ENCODE measurements around a stretch of chr18.

- PRO-cap, 2 experiments, result no peak in any of the 2 experiments
These were observed 36.9 kb downstream of the KCTD1 start for GRCh38 chr18:26511211-26512091.

GRCh38 chr18:28009426-28010022 lies 167.4 kb downstream of the CDH2 start:
- PRO-cap, 2 experiments, result no peak in any of the 2 experiments

- PRO-cap, 2 experiments, result no peak in any of the 2 experiments
These were observed 17.9 kb downstream of the CDH2 start for GRCh38 chr18:28158943-28159516.

DNA sequence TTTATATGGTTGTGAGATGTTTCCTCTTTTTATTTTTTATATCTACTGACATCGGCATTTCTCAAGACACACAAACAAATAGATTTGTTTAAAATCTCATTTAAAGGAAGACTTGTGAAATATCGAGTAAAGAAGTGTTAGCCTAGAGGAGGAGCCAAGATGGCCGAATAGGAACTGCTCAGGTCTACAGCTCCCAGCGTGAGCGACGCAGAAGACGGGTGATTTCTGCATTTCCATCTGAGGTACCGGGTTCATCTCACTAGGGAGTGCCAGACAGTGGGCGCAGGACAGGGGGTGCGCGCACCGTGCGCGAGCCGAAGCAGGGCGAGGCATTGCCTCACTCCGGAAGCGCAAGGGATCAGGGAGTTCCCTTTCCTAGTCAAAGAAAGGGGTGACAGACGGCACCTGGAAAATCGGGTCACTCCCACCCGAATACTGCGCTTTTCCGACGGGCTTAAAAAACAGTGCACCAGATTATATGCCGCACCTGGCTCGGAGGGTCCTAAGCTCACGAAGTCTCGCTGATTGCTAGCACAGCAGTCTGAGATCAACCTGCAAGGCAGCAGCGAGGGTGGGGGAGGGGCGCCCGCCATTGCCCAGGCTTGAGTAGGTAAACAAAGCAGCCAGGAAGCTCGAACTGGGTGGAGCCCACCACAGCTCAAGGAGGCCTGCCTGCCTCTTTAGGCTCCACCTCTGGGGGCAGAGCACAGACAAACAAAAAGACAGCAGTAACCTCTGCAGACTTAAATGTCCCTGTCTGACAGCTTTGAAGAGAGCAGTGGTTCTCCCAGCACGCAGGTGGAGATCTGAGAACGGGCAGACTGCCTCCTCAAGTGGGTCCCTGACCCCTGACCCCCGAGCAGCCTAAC lies 63.6 kb upstream of the CDH2 start:
- PRO-cap, 2 experiments, result no peak in any of the 2 experiments

DNA sequence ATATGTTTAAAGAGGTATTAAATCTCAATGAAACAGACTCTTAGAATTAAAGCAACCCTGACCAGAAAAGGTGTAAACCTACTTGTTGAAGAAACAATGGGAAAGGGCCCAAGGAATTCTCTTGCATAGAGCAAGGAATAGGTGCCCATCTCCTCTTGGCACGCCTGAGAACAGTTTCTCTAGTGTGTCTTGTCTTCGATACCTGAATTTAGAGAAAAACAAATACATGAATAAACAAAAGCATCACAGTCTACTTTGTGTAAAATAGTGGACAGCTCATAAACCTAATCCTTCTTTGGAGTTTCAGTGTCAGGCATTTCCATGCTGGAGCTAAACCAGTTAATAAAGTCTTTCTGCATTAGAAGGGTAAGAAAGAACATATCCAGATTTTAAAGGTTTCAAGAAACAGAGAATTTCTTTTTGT lies 13.1 kb downstream of the DSC3 start:
- PRO-cap, 2 experiments, result no peak in any of the 2 experiments

DNA sequence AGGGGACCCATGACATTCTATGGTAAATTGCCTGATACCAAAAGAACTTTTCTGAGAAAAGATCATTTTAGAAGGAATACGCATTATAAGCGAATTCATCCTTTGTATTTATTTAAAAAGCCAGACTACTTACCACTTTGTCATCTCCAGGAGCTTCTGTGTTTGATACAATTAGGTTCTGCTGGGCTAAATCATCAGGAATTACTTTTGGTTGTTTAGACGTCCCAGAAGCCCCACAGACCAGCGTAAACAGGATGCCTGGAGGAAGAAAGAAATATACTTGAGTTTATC lies 28.0 kb upstream of the DSC3 start:
- PRO-cap, 2 experiments, result no peak in any of the 2 experiments

DNA sequence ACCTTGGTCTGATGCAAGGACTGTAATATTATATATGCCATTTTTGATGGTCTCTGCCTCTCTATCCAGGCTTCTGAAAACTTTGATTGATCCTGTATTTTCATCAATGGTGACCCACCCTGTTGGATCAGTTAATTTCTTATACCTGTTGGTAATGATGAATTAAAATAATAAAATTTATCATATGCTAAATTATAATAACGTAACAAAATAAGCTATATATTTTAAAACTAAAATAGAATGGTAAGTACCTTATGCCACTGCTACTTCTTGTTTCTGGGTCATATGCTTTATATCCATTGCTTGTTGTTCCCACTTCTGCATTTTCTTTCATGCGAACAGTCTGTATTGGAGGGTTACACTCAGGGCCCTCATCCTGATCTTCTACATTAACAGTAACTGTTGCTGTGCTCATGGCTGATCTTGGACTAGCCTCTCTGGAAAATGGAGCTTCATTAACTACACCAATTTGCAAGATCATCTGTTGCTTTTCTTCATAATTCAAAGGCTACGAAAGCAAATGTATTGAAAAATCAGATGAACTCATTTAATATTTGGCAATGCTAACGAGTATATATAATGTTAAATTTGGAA lies 22.3 kb downstream of the DSC2 start:
- PRO-cap, 2 experiments, result no peak in any of the 2 experiments

- PRO-cap, 2 experiments, result no peak in any of the 2 experiments
These were observed 71.2 kb upstream of the DSC1 start for GRCh38 chr18:31233809-31234338.

DNA sequence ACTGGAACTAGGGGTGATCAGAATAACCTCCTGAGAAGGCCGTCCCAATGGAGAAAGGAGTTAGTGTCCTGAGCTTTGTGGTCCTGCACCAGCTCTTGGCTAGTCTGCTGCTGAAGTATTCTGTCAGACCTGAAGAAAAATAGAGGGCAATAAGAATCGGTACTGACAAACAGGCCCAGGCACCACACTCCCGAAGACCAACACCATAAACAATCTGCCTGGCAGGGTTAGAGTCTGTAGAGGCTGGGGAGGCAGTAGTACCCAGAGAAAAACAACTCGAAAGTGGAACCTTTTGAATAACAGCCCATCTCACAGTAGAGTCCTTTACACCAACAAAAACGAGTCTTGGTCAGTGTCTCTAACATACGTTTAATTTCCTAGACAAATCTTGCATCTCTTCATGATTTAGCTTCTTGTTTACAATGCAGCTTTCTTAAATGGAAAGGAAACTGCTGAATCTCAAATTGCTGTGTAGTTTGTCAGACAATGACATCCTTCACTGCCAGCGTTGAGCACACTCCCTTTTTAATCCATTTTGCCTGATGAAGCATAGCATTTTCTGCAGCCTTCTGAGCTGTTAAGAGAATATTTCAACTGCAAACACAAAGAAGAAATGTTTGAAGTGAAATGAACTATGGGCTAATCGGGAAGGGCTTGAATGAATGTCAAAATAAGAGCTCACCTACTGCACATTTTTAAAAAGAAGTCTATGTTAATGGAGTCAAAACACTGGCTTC lies 73.1 kb upstream of the DSG1 start:
- PRO-cap, 2 experiments, result no peak in any of the 2 experiments

DNA sequence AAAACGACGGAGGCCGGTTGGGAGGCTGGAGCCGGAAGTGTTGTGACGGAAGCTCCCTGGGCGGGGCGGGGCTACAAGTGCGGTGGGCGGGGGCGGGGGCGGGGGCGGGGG lies 142 bp upstream of the TRAPPC8 start:
- PRO-cap, 2 experiments, result no peak in any of the 2 experiments

- PRO-cap, 2 experiments, result no peak in any of the 2 experiments
These were observed 11.4 kb upstream of the TRAPPC8 start for GRCh38 chr18:31954324-31954804.

DNA sequence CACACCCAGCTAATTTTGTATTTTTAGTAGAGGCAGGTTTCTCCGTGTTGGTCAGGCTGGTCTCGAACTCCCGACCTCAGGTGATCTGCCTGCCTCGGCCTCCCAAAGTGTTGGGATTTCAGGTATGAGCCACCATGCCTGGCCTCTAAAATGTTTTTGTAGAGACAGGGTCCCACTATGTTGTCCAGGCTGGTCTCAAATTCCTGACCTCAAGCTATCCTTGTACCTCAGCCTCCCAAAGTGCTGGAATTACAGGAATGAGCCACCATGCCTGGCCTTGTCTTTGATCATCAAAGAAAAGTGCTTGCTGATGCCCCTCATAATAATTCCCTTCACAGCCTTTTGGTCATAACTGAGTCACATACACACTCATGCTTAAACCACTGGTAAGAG lies 5.0 kb upstream of the RNF138 start:
- PRO-cap, 2 experiments, result no peak in any of the 2 experiments

GRCh38 chr18:32087068-32087468 lies 4.6 kb upstream of the RNF138 start:
- PRO-cap, 2 experiments, result no peak in any of the 2 experiments

DNA sequence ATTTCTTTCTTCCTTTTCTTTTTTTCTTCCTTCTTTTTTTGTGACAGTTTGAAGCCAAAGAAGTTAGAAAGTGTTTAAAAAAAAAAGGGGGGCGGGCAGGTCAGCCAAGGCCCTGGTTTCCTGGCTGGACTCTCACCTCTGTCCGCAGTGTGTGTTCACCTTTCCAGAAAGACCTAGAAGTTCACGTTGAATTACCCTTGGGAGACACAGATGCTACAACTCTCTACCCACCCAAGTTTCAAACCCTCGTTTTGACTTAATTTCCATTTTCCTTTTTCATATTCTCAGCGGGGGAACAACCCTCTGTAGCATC lies 19.9 kb downstream of the MEP1B start:
- PRO-cap, 2 experiments, result no peak in any of the 2 experiments

GRCh38 chr18:32264628-32265596 lies 75.1 kb downstream of the MEP1B start:
- PRO-cap, 2 experiments, result no peak in any of the 2 experiments

DNA sequence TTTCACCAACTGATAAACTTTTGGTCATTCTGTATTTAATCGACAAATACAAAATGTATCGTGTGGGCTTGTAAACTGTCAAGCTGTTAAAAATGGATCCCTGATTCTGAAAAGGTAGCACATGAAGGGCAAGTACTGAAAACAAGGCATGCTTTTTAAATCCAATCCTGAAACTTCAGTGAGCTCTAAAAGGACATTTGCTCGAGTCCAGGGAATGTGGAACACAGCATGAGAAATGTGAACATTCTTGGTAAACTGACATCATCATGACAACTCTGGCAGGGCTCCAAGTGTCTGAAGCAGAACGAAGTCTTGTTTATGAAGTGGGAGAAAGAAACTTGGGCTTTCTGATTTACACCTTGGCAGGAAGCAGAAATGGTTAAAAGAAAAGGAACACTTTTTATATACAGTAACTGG lies 121.0 kb downstream of the GAREM1 start:
- PRO-cap, 2 experiments, result no peak in any of the 2 experiments

DNA sequence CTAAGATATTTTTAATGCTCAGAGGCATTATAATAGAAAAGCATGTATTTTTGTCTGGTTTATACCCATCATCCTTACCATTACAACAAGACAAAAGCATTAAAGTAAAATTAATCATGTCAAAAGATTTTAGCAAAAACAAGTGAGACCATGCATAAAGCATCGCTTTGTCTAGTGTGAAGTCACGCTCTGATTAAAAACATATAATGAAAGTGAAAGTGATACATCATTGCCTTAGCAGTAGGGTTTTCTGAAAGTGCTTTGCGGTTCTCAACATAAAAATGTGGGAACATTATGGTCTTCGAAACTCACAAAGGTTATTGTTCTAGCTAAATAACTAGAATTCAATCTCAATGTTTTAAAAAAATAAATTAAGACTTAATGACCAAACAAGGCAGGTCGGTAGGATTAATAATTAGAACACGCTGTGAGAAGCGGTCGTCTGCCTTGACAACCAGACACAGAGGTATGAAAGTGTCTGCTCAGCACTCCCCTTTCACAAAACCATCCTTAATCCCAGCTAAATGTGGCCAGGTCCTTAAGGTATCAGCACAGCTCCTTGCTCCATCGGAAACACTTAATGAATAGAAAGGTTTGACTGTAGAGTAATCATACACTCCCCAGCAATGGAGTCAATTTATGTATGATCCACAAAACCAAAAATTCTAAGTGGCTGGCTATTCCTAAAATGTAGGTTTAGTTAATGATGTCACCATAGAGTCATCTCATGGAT lies 42.2 kb downstream of the KLHL14 start:
- PRO-cap, 2 experiments, result no peak in any of the 2 experiments

- PRO-cap, 2 experiments, result no peak in any of the 2 experiments
These were observed 65.6 kb downstream of the NOL4 start for GRCh38 chr18:34158741-34159796.

- PRO-cap, 2 experiments, result no peak in any of the 2 experiments
These were observed 98.0 kb downstream of the DTNA start for GRCh38 chr18:34807980-34808674.

- PRO-cap, 2 experiments, result peak in 2 of 2 experiments; most common plus-strand start chr18:34977051 (in 2); most common minus-strand start chr18:34976932 (in 1)
These were observed 64.4 kb upstream of the MAPRE2 start for GRCh38 chr18:34976766-34977213.